ENCODE measurements around a stretch of chr2.

DNA sequence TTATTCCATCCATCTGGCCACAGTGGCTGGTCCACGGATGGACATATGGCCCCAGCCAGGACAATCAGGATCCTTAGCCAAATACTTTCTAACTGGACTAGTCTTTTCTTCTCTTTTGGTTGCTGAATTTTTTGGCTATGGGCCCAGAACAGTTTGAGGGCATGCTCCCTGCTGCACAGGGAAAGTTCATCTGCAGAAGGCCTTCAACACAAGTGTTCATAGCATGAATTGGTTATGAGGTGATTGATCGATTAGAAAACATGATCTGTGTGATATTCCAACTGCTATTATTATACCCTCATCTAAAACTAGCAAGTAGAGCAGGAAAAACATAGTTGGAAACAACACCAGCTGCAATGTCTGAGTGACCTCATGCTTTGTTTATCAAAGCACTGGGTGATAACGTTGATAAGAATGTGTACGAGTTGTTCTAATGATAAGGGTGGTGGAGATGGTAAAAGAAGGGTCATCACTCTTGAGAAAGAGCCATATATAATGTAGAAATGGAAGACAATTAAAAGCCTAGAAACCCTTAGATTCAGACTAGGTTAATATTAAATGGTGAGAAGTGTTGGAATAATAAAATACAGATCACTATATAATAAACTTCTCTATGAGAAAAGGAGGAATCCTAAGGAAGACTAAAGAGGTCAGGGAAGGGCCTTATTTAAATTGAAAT is 47.9 kb upstream of the RNF103 start:
- PRO-cap: no peak

DNA sequence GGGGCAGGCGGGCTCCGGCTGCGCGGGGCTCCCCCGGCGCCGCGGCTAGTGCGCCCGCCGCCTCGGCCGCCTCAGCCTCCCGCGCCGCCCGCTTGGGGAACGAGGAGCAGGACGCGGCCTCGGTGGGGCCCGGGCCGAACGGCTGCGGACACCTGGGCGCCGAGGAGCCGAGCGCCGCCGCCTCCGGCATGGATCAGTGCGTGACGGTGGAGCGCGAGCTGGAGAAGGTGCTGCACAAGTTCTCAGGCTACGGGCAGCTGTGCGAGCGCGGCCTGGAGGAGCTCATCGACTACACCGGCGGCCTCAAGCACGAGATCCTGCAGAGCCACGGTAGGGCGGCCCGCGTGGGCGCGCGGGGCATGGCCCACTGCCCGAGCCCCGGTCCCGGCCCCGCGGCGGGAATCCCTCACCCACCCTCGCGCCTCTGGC is 403 bp downstream of the RMND5A start:
- PRO-cap: no peak

GRCh38 chr2:86785356-86785938 is 5.3 kb downstream of the CD8A start:
- PRO-cap: no peak

DNA sequence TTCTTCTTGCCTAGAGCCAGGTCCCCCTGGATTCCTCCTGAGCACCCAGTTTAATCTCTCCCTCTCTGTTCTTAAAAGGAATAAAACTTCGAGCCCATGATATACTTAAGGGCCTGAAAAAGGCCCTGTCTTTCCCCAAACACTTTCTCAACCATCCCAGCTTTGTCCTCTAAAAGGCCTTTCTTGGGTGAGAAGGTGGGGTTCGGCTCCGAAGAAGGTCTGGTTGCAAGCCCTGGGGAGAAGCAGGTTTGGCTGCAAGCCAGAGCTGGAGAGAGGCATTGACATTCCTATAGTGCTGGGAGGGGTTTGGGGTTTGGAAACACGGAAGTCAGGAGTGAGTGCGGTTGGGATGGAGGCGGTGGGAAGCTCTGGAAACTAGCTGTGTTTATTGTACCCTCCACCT is 5.8 kb downstream of the CD8B start:
- PRO-cap: unidirectional peak, plus-strand start at position 334 of the sequence

- PRO-cap: no peak
These were observed 28.0 kb upstream of the RGPD1 start for GRCh38 chr2:86913939-86914313.

DNA sequence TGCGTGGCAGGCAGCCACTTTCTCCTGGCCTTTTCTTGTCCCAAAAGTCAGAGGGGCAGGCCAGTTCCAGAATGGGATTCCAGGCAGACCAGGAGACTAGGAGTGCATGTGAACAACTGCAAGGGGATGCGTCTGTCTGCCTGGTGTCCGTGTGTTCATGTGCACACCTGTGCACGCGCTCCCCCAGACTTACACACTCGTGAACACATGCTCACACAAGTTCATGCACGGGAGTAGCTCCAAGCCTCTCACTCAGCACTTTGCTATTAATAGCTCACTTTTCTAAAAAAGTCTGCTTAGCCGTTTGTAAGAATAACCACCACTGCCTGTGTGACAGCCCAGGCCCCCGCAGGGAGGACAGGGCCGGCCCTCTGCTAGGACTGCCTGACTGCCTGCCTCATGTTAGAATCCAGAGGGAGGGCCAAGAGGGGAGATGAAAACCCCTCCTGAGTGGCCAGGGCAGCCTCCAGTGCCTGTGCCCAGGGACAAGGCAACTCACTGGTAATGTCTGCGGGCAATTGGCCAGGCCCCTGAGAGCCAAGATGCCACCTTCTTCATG is 153.0 kb upstream of the PLGLB2 start:
- PRO-cap: no peak

- PRO-cap: no peak
These were observed 111.1 kb upstream of the PLGLB2 start for GRCh38 chr2:87636768-87637258.

GRCh38 chr2:87824676-87825623 is 646 bp downstream of the RGPD2 start:
- PRO-cap: bidirectional peak, plus-strand start at chr2:87825349, minus-strand start at chr2:87825152

- PRO-cap: no peak
These were observed 9.4 kb downstream of the SMYD1 start for GRCh38 chr2:88076922-88077490.

DNA sequence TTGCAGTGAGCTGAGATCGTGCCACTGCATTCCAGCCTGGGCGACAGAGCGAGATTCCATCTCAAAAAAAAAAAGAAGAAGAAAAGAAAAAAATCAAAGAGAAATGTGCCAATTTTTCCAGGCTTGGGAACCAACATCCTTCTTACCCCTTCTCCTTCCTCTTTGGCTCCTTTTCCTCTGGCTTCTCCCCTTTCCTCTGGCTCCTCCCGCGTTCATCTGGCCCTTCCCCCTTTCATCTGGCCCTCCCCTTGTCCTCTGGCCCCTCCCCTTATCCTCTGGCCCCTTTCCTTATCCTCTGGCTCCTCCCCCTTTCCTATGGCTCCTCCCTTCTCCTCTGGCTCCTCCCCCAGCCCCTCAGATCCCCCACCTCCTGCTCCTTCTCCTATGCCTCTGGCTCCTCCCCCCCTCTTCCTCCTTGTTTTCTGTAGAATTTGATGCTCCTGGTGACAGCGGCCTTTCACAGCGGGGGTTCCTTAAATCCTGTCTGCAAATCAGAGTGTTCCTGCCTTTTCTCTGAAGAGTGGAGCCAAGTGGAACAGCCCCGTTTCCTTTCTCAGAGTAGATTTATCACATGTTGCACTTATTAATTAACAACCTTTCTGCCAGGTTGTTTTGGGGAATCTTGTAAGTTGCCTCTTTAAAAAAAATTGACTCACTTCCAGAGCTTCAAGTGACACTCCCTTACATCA is 28.1 kb downstream of the FABP1 start:
- PRO-cap: no peak

GRCh38 chr2:88139216-88139979 is 11.5 kb upstream of the FABP1 start:
- PRO-cap: no peak

DNA sequence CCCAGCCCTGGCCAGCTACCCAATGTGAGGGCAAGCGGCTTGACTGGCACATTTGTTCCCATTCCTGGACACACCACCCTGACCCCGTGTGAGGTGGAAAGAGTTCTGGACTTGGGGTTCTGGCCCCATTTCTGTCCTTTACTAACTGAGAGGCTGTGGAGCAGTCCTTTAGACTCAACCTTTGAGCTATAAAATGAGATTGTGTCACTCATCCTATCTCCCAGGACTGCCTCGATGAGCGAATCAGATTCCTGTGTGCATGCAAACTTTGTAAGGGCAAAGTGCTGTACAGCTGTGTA is 9.2 kb downstream of the THNSL2 start:
- PRO-cap: no peak

- PRO-cap: no peak
These were observed 30.1 kb downstream of the THNSL2 start for GRCh38 chr2:88200295-88200563.

DNA sequence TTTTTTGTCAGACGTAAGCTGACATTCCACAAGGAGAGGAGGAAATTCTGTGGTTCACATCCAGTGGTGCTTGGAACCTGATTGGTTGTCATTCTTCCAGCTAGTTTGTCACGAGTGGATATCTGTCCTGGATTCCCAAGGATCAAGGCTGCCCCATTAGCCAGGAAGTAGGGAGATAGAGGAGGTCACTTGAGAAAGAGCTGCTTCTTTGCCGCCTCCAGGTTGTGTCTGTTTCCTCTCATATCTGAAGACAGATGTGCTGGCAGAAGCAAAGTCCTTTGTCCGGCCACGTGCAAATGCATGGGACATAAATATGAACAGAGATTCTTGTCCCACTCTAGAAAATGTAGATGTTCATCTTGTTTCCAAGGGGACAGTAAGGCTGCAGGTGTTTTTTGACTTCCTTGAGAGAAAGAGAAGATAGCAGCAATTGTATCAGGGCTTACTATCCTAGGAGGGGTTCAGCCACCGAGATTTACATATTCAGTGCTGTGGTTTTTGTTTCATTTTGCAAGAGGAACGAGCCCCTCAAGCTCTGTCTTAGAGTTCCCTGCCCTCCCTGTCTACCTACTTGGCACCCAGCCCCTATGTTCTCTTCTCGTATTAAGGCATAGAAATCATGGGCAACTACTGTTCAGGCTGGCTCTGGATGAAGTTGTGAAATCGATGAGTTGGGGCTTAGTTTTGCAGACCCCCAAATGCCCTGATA is 174.5 kb downstream of the RPIA start:
- PRO-cap: no peak

DNA sequence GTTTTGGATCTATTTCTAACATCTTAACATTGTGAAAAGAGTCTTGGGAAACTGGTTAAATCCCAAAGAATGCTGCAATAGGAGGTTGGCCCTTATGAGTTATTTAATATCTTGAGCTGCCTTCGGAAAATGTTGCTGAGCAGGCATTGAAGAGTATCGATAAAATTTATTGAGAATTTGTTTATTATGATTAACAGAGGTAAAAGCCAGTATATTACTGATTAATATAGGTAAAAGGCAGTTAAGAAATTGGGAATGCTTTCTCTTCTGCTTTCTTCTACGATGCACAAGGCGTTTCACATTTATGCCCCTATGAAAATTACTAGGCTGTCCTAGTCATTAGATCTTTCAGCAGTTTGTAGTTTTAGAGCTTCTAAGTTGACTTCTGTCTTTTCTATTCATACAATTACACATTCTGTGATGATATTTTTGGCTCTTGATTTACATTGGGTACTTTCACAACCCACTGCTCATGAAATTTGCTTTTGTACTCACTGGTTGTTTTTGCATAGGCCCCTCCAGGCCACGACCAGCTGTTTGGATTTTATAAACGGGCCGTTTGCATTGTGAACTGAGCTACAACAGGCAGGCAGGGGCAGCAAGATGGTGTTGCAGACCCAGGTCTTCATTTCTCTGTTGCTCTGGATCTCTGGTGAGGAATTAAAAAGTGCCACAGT is 193.6 kb downstream of the RPIA start:
- PRO-cap: no peak

DNA sequence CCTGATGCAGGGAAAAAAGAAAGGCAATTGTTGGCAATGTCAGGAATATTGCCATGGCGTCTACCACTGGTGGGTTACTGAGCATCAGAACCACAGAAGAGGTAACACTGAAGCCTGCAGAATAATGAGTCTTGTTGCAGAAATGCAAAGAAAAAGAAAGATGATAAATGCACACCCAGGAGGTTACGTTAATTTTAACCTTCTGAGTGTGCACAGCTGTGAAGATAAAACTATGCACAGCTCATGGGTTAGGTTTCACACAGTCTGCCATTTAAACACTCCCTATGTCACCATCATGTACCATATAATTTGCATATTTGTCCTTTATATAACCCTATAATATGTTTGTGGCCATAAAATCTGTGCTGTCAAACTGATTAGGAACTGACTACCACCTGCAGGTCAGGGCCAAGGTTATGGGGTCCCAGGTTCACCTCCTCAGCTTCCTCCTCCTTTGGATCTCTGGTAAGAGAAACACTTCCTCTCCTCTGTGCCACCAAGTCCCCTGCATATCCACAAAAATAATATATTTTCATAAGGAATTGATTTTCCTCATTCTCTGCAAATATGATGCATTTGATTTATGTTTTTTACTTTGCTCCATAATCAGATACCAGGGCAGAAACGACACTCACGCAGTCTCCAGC is 205.5 kb downstream of the RPIA start:
- PRO-cap: no peak

DNA sequence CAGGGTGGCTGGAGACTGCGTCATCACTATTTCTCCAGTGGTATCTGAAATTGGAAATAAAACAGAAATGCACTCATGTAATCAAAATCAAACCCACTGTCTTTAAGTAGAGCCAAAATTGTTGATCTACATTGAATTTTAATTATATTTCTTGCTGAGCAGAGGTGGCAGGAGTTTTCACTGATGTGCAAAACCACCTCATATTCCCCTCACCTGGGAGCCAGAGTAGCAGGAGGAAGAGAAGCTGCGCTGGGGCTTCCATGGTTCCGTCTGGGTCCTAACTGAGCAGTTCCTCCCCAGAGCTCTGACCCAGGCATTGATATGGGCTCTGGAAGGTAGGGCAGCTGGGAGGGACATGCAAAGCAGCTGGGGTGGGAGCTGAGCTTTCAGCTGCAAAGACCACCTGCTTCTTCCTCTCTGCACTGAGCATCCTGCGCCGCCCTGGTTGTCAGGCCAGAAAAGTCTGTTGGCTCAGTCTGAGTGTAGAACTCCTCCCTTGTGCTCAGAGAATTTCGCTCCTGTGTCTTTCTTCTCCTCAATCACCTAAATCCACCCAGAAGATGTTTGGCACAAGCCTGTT is 394.0 kb downstream of the RPIA start:
- PRO-cap: no peak

DNA sequence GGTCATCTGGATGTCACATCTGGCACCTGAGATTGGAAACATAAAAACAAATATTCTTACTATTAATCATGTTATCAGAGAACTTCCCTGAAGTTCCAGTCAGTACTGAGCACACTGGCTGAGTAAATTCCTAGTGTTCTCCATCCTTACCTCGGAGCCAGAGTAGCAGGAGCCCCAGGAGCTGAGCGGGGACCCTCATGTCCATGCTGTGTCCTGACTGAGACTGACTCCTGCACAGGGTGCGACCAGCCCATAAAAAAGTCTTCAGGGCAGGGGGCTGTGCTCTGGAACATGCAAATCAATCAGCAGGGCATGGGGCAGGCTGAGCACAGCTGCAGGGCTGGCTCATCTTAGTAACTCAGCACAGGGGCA is 628.4 kb downstream of the RPIA start:
- PRO-cap: no peak

- PRO-cap: no peak
These were observed 894.0 kb downstream of the RPIA start for GRCh38 chr2:89585236-89586120.

GRCh38 chr2:90153988-90154372 is 1462.5 kb downstream of the RPIA start:
- PRO-cap: no peak